Right common carotid artery plus branches (tissue), 1 donor: ENCODE measurements around a stretch of chr10.

GRCh38 chr10:131386592-131386863 lies 75.0 kb upstream of the TCERG1L start:
- PRO-cap = no peak

- PRO-cap = no peak
Measured at GRCh38 chr10:131805268-131805602, 95.6 kb upstream of the PPP2R2D start.

DNA sequence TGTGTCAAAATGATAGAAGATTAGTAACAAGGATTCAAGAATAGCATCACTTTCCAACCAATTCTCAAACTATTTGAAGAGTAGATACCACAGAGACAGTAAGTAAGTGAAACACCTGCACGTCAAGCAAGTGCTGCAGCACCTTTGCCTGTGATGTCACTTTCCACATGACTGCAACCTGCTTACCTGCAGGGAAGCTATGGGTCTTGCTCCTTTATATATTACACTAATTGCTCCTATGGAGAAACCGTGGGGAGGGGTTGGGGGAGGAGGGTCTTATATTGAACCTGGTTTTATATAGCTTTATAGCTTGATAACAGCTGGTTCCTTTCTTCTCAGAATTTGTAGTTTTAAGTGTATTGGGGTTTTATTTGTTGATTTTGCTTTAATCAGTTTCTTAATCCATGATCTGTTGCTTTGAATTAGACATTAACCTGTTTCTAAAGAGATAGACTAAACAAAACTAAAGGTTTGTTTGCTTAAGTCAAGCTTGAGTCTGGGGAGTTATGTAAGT lies 5.2 kb downstream of the PPP2R2D start:
- PRO-cap = no peak

DNA sequence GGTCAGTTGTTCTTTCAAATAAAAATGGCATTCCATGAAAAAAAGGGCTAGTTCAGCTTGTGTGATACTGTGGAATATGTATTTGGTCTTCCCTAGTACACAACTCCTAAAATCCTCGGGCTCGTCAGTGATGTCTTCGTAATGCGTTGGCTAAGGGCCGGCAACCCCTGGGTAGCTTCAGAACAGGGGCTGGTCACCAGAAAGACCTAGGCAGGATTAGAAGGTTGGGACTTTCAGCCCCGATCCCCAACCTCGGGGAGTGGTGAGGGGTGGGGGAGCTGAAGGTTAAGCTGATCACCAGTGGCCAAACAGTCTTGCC lies 9.7 kb downstream of the PPP2R2D start:
- PRO-cap = no peak

DNA sequence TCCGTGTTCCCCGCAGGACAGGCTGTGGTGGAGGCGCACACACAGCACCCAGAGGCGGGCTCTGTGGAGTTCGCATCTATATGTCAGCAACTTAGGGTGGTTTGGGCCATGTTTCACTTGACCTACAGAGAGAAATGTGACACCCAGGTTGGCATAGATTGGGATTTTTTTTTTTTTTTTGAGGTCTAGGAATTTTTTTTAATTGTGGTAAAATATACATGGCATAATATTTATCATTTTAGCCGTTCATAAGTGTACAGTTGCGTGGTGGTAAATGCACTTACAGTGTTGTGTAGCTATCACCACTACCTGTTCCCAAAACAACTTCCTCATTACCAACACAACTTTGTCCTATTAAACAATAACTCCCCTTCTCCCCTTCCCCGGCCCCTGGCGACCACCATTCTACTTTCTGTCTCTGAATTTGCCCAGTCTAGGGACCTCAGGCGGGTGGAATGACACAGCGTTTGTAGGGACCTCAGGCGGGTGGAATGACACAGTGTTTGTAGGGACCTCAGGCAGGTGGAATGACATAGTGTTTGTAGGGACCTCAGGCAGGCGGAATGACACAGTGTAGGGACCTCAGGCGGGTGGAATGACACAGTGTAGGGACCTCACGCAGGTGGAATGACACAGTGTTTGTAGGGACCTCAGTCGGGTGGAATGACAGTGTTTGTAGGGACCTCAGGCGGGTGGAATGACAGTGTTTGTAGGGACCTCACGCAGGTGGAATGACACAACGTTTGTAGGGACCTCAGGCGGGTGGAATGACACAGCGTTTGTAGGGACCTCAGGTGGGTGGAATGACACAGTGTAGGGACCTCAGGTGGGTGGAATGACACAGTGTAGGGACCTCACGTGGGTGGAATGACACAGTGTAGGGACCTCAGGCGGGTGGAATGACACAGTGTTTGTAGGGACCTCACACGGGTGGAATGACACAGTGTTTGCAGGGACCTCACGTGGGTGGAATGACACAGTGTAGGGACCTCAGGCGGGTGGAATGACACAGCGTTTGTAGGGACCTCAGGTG lies 15.7 kb downstream of the PPP2R2D start:
- PRO-cap = no peak

GRCh38 chr10:131917950-131918975 lies 17.5 kb downstream of the PPP2R2D start:
- PRO-cap = no peak

GRCh38 chr10:132010935-132011440 lies 29.3 kb upstream of the BNIP3 start:
- PRO-cap = no peak

DNA sequence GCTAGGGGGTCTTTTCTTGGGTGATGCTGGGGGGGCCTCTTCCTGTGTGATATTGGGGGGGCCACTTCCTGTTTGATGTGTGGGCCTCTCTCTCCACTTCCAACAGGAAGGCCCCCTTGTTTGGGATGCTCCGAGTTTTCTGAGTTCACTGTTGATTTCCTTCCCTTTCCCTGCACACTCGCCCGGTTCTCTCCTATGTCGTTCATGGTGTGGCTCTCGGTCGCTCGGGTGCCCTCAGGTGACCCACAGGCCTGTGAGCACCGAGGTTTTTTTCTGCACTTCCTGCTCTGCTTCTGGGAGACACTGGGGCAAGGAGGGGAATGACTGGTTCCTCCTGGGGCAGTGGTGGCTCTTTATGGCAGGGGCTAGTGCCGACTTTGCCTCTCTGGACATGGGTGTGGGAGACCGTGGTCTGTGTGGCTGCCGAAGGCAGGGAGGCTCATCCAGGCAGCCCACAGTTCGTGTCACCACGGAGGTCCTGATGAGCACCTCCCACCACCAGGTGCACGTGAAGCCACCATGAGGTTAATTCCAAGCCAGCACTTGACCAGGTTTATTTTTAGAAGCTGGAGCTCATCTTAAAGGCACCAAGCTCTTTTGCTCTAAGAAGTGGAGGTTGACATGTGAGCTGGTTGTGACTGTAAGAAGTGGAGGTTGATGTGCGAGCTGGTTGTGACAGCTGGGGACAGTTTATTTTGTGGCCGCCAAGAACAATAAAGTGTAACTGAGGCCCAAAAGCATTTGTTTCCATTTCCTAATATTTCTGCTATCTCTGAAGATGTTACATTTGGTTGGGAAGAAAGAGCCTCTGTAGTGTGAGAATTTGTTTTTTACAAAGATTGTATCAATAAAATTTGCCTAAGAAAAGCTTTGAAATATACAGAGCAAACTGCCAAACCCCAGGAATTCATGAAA lies 24.7 kb upstream of the DPYSL4 start:
- PRO-cap = no peak

GRCh38 chr10:132229706-132230757 lies 43.3 kb downstream of the DPYSL4 start:
- PRO-cap = unidirectional peak, minus-strand start at chr10:132230418

- PRO-cap = no peak
Measured at GRCh38 chr10:132255522-132255979, 52.2 kb downstream of the STK32C start.

DNA sequence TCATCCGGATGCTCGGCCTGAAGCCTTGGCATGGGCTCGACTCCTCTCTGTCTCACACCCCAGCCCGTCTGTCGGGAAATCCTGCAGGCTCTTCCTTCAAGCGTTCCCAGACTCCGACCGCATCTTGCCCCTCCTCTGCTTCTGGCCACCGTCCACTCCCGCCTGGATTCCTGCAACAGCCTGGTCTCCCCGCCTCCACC lies 35.3 kb downstream of the STK32C start:
- PRO-cap = unidirectional peak, minus-strand start at position 70 of the sequence

DNA sequence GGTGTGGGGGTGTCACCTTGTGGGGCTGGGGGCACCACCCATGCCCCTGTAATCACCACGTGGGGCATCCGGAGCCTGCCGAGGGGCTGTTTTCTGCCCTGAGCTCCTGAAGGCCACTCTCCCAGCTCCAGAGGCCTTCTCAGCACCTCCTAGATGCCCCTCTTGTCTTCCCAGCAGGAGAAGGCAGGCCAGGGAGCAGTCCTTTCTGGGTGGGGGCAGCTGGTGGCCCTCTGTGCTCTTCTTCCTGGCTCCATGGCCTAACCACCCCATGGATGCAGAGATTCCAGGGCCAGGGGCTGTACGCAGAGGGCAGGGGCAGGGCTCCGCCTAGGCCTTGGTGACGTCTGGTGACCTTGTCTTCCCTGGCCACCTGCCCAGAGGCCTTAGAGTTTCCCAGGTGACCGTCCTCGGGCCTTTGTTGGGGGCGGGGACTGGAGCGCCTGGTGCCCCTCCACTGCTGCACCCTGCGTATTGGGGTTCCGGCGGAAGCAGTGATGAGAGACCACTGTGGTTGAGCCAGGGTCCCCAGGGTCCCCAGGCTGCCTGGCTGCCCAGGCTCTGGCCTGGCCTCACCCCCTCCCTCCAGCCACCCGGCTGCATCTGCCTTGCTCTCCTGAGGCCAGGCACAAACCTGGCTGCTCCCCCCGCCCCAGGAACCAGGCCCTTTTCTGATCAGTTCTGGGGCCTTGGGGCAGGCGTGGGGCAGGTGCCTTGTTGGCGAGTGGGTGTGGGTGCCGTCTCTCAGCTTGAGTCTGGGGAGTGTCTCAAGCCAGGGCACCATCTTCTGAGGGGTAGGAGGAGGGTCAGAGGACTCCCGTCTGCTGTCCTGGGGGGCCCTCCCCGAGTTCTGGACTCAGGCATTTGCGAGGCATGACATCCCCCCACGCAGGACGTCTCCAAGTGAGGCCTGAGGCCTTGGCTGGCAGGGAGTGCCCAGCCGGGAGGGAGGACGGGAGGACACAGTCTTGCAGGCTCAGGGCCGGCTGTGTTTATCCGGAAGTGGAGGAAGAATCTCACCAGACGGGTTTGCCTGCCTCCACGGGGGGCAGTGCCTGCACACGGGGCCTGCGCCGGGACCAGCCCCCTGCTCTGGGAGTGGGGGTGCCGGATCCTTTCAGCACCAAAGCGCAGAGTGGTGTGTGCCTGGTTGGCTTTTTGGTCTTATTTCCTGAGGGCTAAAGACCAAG lies 10.5 kb downstream of the PWWP2B start:
- PRO-cap = bidirectional peak, plus-strand start at position 1,019 of the sequence, minus-strand start at position 931 of the sequence

GRCh38 chr10:132410704-132411022 lies 13.7 kb downstream of the PWWP2B start:
- PRO-cap = no peak

DNA sequence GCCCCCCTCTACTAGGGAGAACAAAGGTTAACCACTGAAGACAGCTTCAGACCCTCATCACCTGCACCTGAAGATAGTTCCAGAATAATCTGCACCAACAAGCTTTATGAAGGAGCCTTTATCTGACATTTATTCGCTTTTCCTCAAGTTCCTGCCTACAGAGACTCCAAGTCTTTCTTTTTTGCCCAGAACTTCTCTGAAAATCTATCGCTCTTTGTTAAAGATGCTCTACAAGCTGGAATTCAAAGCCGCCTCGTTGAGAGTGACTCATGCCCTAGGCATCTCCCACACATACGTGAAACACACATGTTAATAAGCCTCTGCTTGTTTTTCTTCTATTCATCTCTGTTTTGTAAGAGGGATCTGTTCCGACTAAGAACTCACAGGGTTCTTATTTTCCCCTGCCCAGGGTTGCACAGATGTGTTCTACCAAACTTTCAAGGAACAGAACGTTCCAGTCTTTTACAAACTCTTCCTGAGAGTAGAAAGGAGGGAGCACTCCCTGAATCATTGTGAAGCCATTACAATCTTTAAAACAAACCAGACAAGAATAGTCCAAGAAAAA lies 55.6 kb upstream of the INPP5A start:
- PRO-cap = bidirectional peak, plus-strand start at position 498 of the sequence, minus-strand start at position 198 of the sequence

- PRO-cap = no peak
Measured at GRCh38 chr10:132519549-132520061, 18.0 kb upstream of the INPP5A start.

GRCh38 chr10:132570518-132571038 lies 33.0 kb downstream of the INPP5A start:
- PRO-cap = no peak

DNA sequence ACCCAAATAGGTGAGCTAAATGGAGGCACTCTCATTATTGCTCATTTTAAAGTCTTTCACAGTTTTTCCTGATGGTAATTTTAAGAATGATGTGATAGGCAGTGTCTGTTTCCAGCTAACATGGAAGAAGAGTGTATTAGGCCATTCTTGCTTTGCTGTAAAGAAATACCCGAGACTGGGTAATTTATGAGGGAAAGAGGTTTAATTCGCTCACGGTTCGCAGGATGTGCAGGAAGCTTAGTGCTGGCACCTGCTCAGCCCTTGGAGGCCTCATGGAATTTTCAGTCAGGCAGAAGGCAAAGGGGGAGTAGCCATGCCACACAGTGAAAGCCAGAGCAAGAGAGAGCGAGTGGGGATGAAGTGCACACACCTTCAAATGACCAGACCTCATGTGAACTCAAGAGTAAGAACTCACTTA lies 80.9 kb downstream of the INPP5A start:
- PRO-cap = no peak

DNA sequence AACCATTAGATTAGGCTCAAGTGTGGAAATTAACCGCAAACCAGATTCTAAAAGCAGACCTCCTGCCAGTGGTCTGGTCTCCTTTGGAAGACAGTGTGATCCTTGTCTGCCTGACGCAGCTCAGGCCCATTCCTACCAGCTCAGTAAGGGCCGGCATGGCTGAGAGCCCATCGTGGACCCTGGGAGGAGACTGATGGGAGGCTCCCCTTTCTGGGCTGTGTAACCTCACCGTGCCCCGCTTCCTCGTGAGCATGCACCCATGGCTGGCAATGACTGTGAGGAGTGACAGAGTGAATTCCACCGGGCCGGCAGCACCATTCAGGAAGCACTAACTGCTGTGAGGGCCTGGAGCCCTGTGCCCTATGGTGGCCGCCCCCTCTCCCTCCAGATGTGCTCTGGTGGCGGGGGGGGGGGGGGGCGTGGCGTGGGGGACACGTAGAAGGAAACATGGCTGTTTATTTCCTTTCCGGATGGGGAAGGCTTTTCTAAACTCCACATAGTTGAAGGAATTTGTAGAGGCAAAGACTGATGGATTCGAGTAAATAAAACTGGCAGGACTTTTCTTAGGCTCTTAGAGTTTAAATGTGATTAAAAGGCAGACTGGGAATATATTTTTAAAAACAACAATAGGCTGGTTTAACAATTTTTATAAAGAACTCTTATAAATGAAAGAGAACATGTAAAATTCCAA lies 90.6 kb downstream of the INPP5A start:
- PRO-cap = bidirectional peak, plus-strand start at position 288 of the sequence, minus-strand start at position 219 of the sequence; bidirectional peak, plus-strand start at position 422 of the sequence, minus-strand start at position 357 of the sequence

DNA sequence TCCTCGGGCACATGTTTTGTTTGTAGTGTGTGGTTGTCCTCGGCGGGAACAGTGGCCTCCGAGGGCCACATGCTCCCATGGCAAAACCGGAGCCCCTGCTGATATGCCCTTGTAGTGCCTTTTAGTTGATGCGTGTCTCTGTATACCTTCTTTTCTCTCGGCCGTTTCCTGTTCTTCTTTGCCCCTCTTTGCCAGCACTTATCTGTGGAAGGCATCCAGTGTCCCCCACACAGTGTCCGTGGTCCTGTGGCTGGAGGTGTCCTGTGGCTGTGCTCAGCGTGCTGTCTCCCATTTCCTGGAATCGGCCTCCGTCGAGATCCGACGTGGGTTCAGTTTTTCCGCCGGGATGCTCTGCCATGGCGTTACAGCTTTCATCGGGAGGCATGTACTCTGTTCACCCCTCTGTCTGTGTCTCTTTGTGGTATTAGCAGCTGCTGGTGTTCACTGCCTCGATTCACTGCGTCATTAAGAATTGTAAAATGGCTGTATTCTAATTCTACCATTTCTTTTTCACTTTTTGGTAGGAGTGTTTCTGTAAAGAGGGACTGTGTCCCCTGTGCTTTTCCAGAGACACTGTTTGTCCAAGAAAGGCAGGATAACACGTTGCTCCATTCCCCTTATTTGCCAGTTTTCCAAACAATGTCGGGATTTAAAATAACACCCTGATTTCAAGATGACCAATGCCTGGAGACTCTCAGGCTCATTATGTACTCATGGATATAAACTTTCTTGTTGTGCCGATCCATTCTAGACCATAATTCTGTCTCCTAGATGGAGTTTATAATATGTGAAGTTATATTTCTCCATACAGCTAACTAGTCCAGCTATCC lies 103.2 kb downstream of the INPP5A start:
- PRO-cap = unidirectional peak, minus-strand start at position 415 of the sequence; unidirectional peak, minus-strand start at position 467 of the sequence

DNA sequence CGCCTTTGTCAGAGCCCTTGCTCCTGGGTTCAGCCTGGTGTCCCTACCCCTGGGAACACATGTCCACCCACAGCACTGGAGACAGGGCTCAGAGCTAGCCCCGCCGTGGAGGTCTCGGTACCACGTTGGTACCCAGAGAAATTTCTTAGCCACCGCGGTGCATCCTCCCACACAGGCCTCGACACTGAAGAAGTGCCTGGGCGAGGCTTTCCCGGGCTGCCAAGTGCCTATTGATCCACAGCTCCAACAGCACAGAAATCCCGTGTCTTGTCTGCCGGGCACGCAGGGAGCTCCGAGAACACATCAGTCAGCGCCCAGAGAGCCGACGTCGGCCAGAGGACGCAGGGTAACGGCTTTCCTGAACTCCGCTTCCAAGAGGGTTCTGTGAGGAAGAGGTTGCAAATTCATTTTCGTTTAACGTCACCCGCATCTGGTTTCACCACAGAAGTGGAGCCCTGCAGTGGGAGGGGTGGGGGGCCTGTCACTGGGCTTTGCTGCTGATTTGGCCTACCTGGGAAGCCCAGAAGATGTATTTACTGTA lies 117.7 kb downstream of the INPP5A start:
- PRO-cap = no peak